Neural cell (in vitro differentiated cells): Measurements from ENCODE around the genes RTN4 and CFAP36.

DNA sequence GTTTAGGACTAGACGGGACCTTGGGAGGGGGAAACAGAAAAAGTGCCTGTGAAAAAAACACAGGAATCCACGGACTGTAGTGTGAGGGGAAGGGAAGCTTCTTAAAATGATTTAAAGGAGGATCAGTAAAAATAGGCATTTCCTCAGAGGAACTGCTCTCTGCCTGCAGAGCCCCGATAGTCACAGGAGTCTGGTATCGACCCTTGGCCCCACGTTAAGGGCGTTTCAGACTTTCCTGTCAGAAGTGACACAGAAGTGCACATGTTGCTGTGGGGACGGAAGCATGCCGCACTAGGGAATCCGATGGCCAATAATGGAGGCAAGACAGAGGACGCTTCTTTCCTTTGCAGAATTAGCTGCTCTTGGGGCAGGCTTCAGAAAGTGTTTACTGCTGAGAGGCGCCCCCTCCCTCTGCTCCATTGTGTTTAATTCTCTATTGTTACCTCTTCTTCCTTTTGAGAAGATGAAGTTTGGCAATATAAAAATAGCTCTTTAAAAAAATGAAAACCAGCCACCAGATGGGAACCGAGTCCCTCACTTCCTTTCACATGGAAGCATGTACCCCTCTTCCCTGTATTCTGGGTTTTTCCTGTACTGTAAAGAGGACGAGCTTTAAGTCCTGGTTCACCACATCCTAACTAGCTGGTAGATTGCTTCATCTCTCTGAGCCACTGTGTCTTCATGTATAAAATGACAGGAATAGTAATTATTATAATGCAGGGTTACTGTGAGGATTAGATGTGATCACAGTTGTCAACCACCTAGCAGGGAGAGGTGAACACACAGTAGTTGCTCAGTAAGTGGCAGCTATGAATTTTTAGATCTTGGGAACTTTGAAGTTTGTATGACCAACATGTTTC, 118.5 kb upstream of the EML6 start:
- RAMPAGE, long total RNA, result no peak

GRCh38 chr2:54609576-54610158, 113.8 kb upstream of the EML6 start:
- RAMPAGE, long total RNA, result no peak

DNA sequence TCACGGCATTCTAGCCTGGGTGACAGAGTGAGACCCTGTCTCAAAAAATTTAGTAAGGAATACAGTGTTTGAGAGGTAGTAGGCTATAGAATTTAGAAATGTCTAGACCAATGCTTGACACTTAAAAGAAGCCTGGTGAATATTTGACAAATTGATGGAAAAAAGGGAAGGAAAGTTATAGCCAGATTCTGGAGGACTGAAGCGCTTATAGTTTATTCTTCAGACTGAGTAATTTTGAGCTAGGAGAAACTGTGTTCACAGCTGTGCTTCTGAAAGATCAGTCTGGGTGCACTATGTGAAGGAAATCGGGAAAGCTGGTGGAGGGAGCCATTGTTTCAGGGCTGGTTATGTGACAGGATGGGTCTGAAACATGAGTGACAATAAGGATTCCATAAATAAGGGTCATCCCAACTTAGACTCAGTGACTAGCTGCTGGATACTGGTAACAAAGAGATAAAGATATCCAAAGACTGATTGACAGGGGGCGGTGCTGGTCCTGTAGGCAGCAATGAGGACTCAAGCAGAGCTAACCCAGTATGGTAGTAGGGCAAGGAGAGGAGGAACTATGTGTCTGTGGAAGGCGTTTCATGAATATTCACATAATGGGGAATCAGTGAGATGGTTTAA, 102.7 kb upstream of the EML6 start:
- RAMPAGE, long total RNA, result no peak

- RAMPAGE, long total RNA, result no peak
These were observed 94.8 kb upstream of the EML6 start for GRCh38 chr2:54628618-54629194.

GRCh38 chr2:54644076-54644638, 79.3 kb upstream of the EML6 start:
- RAMPAGE, long total RNA, result no peak

- RAMPAGE, long total RNA, result no peak
These were observed 156.5 kb downstream of the EML6 start for GRCh38 chr2:54880002-54880399.

GRCh38 chr2:55010829-55011433, 39.3 kb downstream of the RTN4 start:
- RAMPAGE, long total RNA, result no peak

DNA sequence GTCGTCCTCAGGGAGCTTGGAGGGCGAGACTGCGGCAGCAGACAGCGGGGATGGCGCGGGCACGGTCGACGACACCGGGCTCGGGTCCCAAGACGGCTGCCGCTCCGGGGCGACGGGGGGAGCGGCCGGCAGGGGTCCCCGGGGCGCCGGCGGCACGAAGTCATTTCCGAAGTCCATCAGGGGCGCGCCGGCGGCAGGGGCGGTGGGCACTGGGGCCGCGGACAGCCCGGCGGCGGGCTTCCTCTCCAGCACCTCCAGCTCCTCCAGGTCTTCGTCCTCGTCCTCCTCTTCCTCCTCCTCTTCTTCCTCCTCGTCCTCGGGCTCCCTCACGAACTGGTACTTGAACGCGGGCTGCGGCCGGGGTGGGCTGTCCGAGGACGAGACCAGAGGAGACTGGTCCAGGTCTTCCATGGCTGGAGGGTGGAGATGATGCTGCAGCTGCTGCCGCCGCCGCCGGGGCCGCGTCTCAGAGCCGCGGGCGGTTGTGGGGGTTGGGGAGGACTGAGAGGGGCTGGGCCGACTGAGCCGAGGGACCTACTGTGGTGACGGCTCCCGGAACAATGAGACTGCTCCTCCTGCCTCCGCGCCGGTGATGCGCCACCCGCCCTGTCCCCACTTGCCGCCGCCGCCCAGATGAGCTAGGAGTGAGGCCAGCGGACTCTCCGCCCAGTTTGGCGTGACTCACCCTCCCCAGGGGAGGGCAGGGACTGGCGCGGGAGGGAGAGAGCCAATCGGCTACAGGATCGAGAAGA, at the start of gene RTN4:
Gene RTN4, minus strand, starts transcription at position 562 of the 752 bp plus-strand sequence.
- RAMPAGE, long total RNA, result start-site peak on the minus strand centred at position 543 of the sequence, 225 bp wide, 2,994 and 2,762 reads in 2 replicates

DNA sequence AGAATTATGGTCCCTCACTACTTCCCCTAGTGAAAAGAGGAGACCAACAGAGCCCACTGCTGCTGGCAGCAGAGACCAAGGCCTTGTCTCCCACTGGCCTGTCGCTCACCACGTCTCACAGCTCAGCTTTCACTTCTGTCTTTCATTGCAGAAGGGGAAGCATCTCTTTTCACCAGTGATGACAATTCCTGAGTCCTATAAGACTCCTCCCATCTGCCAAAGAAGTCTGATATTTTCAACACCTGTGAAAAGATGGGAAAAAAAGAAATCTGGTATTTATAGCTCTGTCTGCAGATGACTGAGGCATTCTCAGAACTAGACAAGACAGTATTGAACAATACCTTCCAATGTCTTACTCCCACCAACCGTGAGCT, 81.1 kb downstream of the CLHC1 start:
- RAMPAGE, long total RNA, result no peak

DNA sequence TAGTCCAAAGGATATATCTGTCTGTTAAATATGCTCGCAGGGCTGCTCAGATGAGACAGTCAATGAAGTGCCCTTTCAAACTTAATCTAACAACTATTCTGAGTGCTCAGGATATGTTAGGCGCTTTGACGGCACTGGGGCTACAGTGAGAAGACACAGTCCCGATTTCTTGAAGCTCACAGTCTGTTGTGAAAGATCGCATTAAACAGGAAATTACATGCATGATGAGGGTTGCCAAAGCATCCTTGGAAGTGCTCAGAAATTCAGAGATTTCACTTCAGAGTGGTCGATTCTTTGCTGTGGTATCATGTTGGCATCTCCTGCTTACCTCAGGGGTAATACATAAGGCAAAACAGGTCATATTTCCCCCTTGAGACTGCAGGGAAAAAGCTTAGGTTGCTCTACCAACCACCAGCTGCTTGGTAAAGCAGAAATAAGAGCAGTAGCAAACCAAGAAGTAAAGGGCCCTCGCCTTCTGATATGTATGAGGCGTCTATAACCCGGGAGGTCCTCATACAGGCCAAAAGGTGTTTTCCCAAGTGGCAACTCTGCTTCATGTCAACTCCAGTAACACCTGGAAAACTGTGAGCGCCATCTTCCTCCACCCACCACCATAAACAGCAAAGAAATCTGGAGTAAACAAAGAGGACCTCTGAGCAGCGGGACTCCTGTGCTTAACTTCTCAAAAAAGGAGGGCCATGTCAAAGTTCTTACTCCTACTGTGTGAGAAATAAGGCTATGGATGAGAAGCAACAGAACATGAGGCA, 79.5 kb downstream of the CLHC1 start:
- RAMPAGE, long total RNA, result no peak

DNA sequence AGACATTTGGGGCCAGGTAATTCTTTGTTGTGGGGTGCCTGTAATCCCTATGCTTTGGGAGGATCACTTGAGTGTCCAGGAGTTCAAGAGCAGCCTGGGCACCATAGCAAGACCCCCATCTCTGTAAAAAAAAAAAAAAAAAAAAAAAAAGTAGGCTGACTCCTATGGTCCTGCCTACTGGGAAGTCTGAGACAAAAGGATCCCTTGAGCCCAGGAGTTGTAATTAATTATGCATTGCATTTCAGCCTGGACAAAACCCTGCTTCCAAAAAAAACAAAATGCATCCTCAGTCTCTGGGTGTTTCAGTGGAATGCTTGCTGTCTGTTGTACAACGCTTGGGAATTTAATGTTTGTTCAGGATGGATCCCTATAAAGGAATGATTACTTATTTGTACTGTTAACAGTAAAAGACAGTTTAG, 3.4 kb downstream of the RPS27A start:
- RAMPAGE, long total RNA, result no peak

GRCh38 chr2:55279340-55279996, 10.4 kb upstream of the MTIF2 start:
- RAMPAGE, long total RNA, result no peak

DNA sequence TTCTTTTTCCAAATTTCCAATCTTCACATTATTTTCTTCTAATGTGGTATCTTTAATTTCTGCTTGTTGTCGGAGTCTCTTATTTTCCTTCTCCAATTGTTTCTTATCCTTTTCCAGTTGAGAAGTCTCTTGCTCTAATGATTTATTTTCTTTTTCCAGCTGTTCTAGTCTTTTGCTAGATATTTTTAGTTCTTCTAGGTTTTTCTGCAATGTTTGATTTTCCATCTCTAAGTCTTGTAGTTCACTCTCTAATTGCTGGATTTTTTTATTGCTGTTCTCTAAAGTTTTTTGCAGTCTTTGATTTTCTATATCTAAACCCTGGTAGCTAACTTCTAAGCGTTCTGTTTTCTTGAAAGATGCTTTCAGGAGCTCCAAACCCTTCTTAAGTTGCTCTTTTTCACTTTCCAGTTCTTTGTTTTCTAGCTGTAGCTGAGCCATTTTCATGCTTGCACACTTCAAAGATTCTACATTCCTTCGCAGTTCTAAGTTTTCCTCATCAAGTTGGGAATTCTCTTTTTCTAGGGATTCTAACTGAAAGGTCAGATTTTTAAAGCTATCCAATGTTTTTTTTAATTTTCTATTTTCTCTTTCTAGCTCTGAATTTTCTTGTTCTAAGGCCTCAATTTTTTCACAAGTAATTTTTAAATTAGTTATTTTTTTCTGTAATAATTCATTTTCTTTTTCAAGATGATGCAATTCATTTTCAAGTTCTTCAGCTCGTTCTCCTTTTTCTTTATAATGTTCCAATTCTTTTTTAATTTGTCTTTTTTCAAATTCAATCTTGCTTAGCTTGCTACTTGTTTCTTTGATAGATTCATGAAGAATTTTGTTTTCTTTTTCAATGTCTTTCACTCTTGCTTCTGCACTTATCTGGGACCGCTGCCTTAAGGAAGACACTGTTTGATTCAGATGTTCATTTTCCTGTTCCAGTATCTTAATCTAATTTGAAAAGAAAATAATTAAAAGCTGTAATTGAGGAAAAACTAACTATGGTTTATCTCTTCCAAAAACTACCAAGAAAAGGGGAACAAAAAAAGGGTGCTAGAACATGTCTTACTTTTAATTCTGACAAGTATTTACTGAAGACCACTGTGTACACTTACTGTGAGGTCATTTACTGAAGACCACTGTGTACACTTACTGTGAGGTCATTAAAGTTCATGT, 65.6 kb upstream of the MTIF2 start:
- RAMPAGE, long total RNA, result no peak

DNA sequence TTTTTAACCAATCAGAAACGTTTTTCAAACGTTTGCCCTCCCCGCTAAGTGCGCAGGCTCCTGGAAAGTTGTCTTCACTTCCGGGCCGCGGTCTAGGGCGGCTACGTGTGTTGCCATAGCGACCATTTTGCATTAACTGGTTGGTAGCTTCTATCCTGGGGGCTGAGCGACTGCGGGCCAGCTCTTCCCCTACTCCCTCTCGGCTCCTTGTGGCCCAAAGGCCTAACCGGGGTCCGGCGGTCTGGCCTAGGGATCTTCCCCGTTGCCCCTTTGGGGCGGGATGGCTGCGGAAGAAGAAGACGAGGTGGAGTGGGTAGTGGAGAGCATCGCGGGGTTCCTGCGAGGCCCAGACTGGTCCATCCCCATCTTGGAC, at the start of gene CFAP36:
Gene CFAP36, plus strand, starts transcription at position 197 of the 373 bp plus-strand sequence.
- RAMPAGE, long total RNA, result start-site peak on the plus strand centred at position 219 of the sequence, 251 bp wide, 3,028 and 4,367 reads in 2 replicates

DNA sequence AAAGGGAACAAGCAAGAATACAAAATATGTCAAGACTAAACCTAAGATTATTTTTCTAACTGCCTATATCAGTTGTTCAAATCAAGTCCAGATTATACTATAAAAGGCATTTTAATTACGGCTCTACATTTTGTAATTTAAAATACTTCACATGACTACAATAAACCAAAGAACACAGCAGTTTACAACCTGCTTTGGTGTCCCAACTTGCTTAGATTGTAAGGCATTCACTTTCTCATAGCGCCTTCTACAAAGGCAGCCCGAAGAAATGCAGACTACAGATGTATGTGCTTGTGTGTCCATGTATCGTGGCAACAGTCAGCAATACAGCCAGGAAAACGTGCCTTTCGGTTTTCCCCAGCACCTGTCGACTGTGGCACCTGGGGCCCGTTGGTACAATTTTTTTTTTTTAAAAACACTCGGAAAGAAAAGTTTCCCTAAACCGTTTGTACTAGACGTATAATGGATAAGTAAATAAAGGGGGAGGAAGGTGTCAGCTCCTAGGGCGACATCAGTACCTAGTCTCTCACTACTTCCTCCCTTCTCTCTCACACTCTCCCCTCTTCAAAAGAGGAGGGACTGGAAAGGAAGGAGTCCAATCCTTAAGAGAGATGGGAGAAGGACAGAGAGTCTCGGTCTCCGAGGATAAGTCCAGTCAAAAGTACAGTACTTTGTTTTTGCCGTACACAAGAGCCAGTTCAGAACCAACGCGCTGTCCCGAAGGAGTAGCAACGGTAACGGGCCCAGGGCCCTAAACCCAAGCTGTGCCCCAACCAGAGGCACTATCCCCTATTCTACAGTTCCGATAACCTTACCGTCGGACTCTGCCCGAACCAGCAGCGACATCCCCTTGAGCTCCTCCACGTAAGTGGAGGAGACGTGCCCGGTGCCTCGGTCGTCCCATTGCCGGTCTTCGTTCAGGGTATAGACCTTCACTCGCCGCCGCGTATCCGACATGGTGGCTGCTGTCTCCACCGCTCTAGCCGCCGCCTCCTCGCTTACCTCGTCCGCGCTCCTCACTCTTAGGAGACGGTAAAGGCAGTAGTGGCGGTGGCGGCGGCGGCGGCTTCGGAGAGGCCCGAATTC, 750 bp downstream of the PPP4R3B start:
- RAMPAGE, long total RNA, result no peak

DNA sequence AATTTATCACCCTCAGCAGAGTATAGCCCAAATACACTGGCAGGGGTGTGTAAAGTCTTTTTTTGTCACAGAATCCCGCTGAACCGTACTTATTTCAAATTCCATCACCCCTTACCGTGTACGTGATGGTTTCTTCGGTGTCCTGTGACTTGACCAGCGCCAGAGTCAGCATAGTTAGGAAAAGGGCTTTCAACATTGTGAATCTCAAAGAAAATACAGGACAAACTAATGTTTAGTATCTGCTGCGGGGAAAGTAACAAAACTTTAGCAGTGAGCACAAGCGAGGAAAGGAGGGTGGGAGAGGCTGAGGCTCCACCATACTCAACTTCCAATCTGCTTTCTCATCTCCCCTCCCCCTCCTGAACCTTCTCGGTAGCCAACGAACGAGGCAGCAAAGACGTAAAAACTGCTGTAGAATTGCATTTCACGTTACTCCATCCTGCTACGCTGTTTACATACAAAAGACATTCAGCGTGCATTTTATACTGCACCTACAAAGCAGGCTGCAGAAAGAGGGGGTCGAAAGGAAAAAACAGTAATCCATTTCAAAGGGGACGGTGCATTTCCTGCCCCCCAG, 1.2 kb downstream of the EFEMP1 start:
- RAMPAGE, long total RNA, result no peak

DNA sequence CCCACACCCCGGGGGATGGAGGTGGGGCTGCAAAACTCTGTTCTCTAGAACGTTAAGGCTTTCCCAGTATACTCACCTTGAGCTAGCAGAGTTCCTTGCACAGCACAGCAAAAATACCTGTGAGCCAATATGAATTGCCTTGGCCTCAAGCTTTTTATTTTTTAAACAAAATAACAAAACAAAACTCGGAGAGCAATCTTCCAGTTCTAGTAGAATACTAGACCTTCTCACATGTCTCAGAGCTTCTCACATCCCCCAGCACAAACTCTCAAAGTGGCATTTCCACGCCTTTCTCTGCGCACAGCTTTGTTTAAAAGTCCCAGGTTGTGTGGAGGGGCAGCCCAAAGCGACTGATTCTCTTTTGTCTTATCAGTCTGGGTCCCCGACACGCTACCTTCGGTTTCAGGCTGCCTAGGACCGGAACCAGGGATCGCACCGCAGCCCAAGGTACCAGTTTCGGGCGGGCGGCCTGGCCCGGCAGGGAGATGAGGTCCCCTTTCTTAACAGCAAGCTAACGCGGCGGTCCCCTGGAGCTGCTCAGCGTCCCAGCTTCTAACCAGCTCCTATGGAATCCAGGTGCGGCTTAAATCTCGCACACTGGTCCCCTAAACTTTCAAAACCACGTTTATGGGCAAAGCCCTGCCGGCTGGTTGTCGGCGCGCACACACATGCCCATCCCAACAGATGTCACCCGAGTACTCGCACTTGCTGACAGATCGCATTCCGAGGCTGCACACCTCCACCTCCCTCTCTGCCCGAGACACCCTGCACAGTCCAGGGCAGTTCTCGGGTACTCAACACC, 558 bp downstream of the EFEMP1 start:
- RAMPAGE, long total RNA, result no peak

DNA sequence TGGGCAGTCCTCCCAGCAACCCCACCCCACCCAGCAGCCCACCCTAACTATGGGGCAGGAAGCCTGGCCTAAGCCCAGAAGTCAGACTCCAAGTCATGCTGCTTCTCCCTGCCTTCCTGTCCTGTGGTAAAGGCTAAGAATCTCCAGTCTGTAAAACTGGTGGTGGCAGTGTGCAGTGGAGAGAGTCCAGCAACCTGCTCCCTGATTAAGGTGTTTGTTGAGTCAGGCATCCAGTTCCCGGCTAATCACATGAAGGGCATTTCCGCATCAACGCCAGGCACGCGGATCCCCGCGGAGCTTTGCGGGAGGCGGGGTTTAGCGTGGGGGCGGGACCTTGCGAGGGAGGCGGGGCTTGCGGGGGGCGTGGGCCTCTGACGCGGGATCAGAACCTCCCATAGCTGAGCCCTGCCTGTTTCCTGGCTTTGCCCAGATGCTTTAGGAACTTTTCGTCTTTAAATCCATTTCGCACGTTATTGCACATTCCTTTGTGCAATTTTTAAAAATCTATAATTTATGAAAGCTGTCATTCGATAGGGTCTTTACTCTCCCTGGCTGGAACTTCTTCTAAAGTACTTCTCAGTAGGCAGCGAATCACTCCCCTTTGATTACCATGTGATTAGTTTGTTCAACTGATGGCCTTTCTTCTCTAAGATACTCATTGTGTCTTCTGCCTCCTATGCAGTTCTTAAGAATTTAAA, 255.7 kb downstream of the BCL11A start:
- RAMPAGE, long total RNA, result no peak

- RAMPAGE, long total RNA, result no peak
These were observed 235.5 kb downstream of the BCL11A start for GRCh38 chr2:60317813-60318446.

GRCh38 chr2:60351621-60352322, 201.7 kb downstream of the BCL11A start:
- RAMPAGE, long total RNA, result no peak